LHCN-M2 (cell line): ENCODE measurements around the genes ALG14, SNX7 and FRRS1.

DNA sequence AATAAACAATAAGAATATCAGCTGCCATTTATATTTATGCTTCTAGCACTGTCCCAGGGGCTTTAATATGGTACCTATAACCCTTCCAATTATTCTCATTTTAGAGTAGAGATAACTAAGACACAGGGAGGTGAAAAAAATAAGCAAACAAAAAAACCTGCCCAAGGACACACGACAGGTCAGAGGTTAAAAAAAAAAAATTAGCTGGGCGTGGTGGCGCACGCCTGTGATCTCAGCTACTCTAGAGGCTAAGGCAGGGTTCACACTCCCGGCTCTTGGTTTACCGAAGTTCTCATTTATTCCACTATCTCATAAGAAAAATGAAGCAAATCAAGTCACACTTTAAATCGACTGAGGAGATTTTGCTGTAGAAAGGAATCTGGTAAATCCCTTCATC lies 34.7 kb upstream of the CNN3 start:
- RAMPAGE, long total RNA: no peak

DNA sequence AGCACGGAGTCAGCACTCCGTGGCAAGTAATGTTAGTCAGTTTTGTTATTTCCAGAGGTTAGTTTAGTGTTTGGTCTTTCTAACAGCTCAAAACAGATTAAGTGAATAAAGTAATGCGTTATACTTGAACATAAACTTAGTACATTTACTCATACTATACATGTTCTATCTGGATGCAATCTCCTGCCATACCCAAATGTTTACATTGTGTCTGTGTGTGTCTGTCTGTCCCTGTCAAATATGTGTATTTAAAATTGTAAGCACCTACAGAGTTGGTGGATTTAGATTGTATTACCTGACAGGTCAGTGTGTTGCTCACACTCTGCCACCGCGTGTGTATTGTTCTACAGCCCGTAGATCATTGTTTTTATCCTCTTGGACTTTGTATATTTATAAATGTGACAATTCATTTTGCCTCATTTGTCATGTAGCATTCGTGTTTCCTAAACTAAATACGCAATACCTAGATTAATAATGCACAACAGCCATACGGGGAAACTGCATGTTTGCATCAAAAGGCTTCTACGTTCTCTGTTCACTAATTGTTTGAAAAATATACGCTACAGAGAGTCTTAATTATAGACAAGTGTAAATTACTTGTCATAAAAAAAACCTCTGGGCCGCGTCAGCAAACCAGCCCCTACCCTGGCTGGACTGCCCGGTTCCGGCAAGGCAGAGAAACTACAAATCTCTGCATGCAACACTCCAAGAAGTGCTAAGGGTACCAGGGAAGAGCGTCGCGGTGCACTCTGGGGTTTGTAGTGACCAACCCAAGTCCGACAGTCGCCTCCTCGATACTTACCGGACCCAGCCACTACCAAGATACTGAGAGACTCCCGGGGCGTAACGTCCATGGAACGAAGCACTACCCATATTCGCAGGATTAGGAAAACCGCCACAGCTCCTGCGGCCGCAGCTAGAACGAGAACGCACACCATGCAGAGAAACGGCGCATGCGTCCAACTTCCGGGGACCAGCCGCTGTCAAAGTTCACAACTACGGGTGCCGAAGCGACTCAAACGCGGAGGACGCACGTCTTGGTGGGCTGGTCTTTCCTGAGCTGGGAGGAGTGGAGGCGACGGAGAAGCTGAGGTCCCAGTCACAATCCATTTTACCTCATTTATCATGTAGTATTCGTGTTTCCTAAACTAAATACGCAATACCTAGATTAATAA lies at the start of gene ALG14:
Gene ALG14 (minus strand): TSS at position 991 of the 1,175 bp plus-strand sequence.
- RAMPAGE, long total RNA: start-site peak on the minus strand centred at position 940 of the sequence, 23 bp wide, 22 reads

DNA sequence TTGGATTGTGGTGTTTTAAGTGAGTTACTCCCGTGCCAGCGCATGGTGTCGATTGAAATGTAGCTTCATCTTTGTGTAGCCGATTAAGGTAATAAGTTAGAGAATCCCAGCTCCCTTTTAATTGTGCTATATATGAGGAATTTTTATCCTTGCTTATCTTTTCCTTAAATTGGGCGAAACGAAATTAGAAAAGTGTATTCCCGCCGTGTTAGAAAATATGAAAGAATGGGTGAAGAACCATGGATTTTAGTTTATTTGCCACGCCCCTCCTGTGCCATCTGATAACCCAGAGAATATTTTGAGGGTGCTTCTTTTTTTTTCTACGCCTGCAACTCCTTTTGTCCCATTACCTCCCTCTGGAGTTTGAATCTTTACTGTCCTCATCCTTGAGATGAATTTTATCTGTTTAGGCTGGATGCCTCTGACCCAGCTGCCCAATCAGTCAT lies 1.5 kb downstream of the TLCD4 start:
- RAMPAGE, long total RNA: no peak

DNA sequence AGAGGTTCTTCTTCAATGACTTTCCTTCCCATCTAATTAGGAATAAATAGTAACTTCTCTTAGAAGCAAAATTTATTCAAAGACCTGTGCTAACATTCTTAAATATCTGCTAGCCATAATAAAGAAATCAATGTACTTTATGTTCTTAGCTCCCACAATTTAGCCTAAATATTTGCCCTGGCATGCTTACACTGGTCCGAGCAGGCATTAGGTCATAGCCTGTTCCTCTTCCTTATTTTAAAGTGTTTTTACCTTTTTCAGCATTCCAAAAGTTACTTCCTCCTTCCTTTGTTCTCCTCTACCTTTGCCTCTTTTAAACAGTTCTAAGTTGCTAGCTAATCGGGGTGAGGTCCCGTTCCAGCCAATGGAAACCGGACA lies 721.4 kb downstream of the RWDD3 start:
- RAMPAGE, long total RNA: no peak

- RAMPAGE, long total RNA: no peak
These were observed 81.6 kb downstream of the PTBP2 start for GRCh38 chr1:96802903-96803863.

- RAMPAGE, long total RNA: no peak
These were observed 486.6 kb downstream of the PTBP2 start for GRCh38 chr1:97208063-97208684.

DNA sequence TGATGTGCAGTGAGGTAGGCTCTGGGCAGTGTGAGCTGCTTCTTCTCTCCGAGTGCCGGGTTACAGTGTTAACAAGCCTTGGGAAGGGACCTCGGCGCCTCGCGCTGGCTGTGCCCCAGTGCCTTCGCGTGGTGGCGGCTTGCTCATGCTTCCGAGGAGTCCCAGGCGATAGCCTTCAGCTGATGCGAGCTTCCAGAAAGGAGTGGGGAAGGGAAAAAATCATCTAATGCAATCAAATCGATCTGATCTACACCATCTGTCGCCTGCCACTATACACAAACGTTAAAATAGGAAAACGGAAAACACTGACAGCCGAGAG lies 128.6 kb upstream of the DPYD start:
- RAMPAGE, long total RNA: no peak

GRCh38 chr1:98054169-98054710 lies 133.4 kb upstream of the DPYD start:
- RAMPAGE, long total RNA: no peak

DNA sequence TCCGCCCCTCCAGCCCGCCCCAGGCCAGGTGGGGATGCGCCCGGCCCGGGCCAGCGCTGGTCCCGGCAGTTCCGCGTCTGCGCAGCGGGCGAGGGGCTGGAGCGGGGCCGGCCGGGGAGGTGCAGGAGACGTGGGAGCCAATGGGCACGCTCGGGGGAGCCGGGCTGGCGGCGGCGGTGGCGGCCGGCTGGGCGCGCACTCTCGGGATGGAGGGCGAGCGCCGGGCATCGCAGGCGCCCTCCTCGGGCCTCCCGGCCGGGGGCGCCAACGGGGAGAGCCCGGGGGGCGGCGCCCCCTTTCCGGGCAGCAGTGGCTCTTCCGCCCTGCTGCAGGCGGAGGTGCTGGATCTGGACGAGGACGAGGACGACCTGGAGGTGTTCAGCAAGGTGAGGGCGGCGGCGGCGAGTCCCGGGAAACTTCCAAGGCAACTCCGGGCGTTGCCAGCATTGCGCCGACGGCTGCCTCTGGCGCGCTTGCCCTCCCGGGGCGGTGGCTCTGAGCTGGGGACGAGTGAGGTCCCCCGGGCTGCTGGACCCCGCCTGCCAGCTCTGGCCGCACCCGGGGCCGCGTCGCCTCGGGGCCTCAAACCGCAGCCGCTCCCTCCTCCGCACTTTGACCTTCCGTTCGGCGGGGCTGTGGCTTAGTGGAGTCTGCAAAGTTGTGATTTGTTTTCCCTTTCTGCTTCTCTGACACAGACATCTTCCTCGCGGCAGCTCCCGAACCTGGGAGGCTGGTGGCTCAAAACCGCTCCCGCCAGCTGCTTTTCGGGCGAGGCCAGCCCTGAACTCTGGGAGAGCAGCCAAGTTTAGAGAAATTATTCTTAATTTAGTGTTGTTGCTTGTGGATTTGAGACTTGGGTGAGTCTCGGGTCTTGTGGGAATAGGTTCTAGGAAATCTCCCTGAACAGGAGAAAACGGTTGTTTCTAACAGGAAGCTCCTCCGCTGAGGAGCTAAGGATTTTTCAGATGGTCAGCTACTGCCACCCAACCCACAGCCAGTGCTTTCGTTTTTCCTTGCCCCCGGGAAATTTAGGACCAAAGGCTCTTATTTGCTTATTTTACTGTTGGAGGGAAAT lies at the start of gene SNX7:
Gene SNX7 (plus strand): TSS at position 196 of the 1,075 bp plus-strand sequence.
- RAMPAGE, long total RNA: no peak

DNA sequence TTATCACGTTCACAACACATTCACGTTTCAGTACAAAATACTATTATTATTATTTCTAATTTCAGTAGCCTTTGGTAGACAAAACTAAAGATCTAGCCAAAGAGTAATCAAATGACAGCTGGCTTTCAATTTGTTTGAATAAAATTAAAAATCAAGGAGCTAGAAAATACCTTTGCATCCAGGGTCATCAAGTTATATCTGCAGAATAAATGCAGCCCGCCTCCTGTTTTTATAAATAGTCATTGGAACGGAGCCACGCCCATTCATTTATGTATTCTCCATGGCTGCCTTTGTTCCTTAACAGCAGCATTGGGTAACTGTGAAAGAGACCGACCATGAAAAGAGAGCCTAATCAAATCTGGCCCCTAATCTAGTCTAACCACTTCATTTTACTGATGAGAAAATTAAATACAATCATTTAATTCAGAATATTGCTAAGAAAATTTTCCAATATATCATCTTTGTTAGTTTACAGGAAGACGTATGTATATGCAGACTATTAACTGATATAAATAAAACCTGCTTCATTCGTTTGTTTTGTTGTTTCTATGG lies 112.0 kb upstream of the PALMD start:
- RAMPAGE, long total RNA: no peak

GRCh38 chr1:99645208-99645561 lies 728 bp upstream of the PALMD start:
- RAMPAGE, long total RNA: no peak

DNA sequence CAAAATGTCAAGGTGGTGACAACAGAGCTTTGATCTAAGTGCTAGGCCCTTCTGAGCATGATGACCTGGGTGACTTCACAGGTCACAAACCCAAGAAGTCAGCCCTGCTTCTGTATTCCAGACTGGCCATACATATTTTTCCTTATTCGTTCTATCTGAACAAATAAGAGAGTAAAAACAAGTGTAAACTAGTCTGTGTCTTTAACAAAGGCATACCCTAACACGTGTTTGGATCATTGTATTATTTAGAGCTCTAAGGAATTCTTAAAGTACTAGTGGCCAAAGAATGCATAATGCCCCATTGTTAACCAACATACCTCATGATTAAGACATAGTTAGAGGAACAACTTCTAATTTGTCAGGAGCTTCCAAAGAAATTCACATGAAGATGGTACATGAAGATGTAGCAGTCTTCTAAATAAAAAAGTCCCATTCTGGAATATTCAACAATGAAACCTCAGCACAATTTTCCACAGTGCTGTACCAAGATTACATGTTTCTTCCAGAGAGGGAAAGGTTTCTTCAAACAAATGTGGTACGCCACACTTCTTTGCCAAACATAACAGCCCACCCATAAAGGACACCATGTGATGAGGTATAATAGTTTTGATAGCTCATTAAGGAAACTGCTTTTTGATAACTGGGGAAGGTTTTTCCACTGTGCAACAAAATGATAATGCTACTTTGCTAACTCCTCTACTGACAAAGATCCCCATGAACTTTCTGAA lies 4.9 kb downstream of the PALMD start:
- RAMPAGE, long total RNA: no peak

DNA sequence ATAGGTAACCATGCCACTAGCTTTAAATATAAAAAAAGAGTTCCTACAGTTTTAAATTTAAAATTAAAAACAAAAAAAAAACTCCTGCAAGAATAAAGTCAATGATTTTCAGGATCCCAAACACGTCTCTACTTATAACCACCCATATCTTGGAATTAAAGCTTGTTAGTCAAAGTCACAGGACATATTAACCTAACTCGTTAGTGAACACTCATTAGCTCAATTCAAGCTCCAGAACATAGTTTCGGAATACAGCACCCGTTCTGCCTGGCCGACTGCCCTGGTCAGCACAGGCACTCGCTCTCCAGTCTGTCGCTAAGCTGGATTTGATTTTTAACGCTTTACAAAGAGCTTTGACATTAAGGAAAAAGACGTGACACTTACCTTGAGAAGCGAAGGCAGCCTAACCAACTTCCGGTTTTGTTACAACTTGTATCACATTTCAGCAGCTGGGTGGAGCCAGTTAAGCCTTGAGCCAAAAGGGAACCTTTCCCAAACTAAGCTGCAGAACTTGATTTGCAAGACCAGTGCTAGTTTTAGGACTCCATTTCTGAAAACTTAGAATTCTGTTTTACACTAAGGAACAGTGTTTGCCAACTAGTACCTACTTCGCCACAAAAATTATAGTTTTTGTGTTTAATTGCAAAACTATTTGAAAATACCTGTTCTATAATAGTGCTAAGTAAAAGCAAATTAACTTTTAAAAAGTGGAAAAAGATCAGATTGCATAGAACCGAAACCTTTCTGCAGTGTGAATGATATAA lies at the start of gene FRRS1:
Gene FRRS1 (minus strand): TSS at position 413 of the 764 bp plus-strand sequence.
- RAMPAGE, long total RNA: no peak

- RAMPAGE, long total RNA: no peak
These were observed 774 bp upstream of the MFSD14A start for GRCh38 chr1:100037201-100037440.

GRCh38 chr1:100230588-100231010 lies 19.0 kb downstream of the DBT start:
- RAMPAGE, long total RNA: no peak

GRCh38 chr1:100445552-100446263 lies 92.2 kb upstream of the GPR88 start:
- RAMPAGE, long total RNA: no peak

DNA sequence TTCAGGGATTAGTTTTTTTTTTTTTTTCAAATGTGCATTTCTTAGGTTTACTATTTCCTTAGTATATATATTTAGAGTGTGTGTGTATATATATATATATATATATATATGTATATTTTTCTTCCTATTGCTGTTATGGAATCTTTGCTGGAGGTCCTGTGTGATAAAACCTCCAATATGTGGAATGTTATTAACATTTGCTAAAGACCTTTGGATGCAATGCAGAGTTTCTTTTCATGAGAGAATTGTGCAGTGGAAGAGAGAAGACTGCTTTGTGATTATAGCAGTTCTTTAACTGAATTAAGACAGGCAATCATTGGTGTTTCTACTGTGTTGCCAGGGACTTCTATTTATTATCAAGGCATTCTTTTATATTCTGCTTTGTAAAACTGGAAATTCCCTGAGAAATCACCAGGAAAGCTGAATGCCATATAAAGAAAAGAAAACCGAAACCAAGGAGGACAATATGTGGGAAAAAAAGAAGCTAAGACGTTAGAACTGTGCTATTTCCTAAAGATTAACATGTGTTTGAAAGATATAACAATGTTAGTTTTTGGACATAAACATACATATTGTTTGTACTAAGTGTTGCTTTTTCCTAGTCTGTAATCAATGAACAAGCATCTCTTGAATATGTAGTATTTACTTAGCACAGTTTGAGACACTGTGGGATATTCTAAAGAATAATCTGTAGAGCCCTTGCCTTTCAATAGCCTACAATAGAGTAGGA lies 47.3 kb downstream of the EXTL2 start:
- RAMPAGE, long total RNA: no peak

GRCh38 chr1:101162946-101163702 lies 73.7 kb upstream of the S1PR1 start:
- RAMPAGE, long total RNA: no peak

- RAMPAGE, long total RNA: no peak
These were observed 57.8 kb upstream of the S1PR1 start for GRCh38 chr1:101179035-101179499.

DNA sequence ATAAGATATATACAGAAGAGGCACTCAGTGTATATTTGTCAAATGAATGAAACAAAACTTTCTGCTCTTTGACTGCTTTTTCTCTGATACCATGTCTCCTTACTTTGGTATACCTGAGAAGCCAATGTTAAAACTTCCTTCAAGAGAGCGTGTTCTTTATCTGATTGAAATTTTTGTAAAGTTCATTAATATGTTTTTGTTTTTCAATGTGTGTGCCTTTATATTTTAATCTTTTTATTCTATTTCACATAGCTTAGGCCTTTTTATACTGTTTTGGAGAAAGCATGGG lies 51.8 kb upstream of the S1PR1 start:
- RAMPAGE, long total RNA: no peak